B cell (primary cell): Measurements from ENCODE around the genes CFAP97 and C4orf47.

DNA sequence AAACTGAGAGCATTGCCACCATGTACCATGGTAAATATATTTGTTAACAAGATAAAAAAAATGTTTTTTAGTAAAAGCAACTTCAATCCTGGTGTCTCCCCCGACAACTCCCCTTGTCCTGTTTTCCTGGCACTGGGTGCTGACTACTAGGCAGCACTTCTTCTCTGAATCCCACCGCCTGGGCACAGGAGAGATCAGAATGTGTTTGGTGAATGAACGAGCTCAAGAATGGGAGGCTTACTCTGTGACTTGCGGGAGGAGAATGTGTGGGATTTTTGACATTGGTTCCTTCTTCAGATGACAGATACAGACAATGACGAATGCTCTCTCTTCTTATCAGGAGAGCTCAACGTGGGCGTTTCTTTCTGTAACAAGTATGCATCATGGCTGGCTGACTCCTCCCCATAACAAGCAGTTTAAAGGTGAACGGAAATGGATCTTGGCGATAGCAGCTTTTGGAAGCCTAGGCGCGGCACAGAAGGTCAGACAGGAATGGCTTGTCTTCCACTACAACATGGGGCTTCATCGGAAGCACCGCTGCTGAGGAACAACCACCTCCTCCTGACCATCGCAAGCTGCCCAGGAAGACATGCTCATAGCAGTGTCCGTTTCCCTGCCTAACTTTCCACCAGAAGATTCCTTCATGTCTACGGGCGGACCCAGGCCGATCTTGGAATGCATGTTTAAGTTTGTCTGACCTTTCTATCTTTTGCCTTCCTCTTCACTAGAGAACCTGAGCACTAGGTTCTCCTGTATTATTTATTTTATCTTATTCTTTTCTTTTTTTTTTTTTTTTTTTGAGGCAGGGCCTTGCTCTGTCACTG is 18.2 kb upstream of the ACSL1 start:
- PRO-cap, result no peak
- CAGE, long polyA plus RNA, result no peak

- PRO-cap, result no peak
- CAGE, long polyA plus RNA, result no peak
These were observed 57.0 kb upstream of the SLC25A4 start for GRCh38 chr4:185085938-185086610.

GRCh38 chr4:185203456-185204449 is at the start of gene CFAP97:
Gene CFAP97 (minus strand): TSS chr4:185204000.
- PRO-cap, result bidirectional peak, plus-strand start at chr4:185203566, minus-strand start at chr4:185203523; bidirectional peak, plus-strand start at chr4:185203678, minus-strand start at chr4:185203621; bidirectional peak, plus-strand start at chr4:185203991, minus-strand start at chr4:185203958; bidirectional peak, plus-strand start at chr4:185204097, minus-strand start at chr4:185204144
- CAGE, long polyA plus RNA, result no peak

DNA sequence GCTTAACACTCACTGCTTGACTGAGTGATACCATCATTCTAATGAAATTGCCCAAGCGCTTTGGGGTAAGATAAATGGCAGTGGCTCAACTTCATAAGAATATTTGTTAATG is 1.5 kb downstream of the SNX25 start:
- PRO-cap, result no peak
- CAGE, long polyA plus RNA, result no peak

- PRO-cap, result no peak
- CAGE, long polyA plus RNA, result no peak
These were observed 45.0 kb downstream of the SNX25 start for GRCh38 chr4:185254307-185254968.

GRCh38 chr4:185332204-185333229 is 63.2 kb downstream of the LRP2BP start:
- PRO-cap, result no peak
- CAGE, long polyA plus RNA, result no peak

- PRO-cap, result no peak
- CAGE, long polyA plus RNA, result no peak
These were observed 289 bp downstream of the ANKRD37 start for GRCh38 chr4:185396950-185397309.

- PRO-cap, result no peak
- CAGE, long polyA plus RNA, result no peak
These were observed 9.0 kb downstream of the ANKRD37 start for GRCh38 chr4:185405491-185406111.

DNA sequence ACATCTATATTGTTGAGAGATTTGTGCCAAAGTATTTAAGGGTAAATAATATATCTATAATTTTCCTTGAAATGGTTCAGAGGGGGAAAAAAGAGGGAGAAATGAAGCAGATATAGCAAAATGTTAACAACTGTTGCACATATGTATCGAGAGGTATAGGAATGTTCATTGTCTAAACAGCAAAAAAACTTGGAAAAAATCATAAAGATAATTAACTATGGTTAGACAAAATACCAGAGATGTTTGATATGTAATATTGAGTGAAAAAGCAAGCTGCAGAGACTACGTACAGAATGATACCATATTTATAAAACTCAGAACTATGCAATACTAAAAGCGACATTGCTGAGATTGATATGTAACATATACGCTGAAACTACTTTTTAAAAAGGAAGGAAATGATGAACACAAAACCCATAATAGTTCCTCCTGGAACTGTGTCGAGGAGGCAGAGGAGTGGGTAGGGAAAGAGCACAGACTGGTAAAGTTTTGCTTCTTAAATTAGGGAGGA is 14.1 kb downstream of the UFSP2 start:
- PRO-cap, result no peak
- CAGE, long polyA plus RNA, result no peak

- PRO-cap, result bidirectional peak, plus-strand start at chr4:185424999, minus-strand start at chr4:185424925
- CAGE, long polyA plus RNA, result no peak
These were observed 998 bp downstream of the UFSP2 start for GRCh38 chr4:185424802-185425129.

DNA sequence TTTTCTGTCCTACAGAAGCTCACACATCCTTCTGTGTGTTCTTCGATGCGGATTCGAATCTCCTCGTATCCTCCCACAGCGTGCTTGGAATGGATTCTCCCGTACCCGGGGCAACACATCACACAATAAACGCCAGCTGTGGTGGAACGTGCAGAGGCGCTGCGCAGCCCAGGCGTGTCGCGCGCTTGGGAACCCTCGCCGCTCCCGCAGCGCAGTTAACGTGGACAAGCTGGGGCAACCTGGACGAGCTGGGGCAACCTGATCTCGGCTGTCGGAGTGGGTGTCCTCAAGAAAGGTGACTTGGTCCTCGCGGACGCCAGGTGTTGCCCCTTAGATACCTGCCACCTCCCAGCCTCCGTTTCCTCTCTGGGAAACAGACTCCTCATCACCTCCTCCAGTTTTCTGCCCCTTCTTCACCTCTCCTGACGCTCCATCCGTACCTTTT is at the start of gene C4orf47:
C4orf47 (plus strand) TSS at position 153 of the 445 bp plus-strand sequence.
- PRO-cap, result bidirectional peak, plus-strand start at position 214 of the sequence, minus-strand start at position 140 of the sequence
- CAGE, long polyA plus RNA, result no peak

- PRO-cap, result no peak
- CAGE, long polyA plus RNA, result no peak
These were observed 8.2 kb upstream of the CCDC110 start for GRCh38 chr4:185479743-185480169.

GRCh38 chr4:185542928-185543347 is 7.6 kb upstream of the PDLIM3 start:
- PRO-cap, result no peak
- CAGE, long polyA plus RNA, result no peak

DNA sequence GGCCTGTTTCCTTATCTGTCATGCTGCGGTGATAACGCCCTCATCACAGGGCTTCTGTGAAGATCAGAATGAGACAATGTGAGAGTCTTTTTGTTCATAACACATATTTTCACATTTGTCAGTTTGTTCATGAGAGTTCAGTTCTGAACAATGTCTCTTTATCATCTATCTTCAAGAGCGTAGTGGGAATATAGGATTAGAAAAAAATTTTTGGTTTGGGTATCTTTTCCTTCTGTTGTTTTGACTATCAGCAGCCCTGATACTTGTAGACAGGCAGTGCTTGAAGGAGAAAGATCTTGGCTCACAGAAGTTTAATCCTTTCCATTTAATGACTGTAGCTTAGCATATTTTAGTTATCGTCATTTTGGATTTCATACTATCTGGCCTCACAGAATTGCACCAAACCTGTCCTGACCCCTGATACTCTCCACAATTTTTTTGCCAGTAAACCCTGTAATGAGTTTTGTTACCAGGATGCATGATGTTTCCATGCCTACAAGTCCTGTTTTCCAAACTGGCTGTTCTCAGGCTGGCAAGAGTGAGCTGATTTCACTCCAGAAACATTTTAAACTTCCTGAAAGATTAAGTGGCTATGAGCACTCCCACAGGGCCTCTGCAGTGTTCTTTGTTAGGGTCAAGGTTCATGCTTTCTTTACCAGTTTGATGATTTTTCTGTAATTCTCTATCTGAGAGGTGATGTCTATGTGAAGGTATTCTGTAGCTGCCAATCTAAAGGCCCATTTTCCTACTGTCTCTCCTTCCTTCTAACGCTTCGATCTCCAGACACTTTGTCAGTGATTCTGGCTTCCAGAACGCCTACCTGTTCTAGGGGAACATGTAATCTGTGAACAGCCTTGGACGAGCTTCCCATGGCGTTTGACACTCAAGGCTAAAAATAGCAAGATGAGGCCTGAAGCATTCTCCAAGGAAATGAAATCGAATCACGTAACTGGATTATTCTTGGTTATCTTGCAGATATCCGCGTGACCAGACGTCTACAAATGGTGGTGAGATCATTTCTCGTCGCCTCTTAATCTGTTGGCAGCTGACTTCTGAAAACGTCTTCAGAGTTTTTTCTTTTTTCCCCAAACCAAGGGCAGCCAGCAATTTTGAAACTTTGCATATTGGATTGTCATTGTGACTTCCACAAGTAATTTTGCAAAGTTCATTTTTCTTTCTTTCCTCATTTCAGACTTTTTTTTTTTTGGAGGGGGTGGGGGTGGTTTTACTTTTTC is 31.7 kb upstream of the PDLIM3 start:
- PRO-cap, result no peak
- CAGE, long polyA plus RNA, result no peak

DNA sequence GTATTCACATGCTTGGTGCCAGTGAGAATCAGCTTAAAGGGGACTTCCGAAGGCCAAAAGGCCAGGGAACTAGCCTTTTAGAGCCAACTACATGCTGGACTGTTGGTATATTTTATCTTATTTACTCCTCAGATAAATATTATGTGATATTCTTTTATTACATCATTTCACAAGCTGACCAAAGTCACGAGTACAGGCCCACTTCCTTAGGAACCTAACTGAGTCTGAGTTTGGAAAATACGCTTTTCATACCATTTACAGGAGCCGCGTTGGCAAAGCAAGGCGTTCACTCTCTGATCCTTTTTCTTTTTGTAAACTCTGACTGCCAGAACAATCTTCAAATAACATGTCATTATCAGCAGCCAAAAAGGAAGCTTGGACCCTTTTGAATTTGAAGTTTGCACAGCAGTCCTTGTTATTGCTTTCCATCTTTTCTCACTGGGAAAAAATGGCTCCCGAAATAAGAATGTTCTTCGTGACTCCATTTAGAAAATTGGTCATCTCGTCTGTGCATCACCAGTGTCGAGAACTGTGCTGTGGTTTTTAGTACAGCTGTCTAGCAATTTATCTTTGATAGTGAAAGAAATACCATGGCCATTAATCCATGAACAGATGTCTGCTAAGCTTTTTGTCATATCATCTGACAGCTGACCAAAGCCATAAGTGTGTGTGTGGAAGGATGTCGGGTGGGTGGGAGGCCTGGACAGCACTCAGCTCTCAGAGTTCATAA is 41.3 kb upstream of the PDLIM3 start:
- PRO-cap, result no peak
- CAGE, long polyA plus RNA, result no peak

DNA sequence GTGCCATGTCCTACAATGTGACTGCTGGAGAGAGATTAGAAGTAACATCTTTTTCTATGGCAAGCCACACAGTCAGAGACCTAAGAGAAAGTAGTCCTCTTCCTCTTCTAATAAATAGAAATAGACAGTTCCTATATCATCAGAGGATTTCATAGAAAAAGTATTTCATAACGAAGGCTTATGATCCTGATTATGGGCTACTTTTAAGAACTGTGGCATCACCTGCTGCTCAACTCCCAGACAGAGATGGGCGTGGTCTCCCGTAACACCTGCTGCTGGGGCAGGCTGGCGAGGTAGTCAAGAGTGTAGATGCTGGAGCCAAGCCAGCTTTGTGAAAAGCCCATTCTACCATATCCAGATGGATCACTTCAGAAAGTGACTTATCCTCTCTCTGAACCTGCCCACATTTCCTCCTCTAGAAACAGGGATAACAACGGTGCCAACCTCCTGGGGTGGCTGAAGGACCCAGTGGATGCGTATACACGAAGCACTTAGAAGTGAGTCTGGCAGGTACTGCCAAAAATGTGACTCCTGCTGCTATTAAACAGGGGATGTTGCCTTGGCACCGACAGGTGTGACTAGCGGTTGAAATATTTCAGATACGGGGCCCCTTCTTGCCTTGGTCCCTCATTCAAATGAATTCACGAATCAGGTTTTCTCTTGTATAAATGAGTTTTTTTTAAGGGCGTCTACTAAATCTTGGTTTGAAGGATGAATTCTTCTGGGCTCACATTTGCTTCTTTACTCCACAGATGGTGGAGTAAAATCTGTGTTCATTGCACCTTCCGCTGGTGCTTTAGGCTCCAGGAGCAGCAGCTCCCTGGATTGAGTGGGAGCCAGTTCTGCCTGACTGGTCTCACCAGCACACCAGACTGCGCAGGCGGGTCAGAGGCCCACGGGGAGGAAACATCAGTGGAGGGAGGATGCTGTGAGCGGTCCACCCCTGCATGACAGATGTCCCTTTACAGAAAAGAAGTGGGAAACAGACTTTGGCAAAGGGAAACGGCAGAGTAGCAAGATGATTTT is 95.8 kb downstream of the SORBS2 start:
- PRO-cap, result no peak
- CAGE, long polyA plus RNA, result no peak

- PRO-cap, result no peak
- CAGE, long polyA plus RNA, result no peak
These were observed 82.7 kb downstream of the SORBS2 start for GRCh38 chr4:185729177-185729842.

DNA sequence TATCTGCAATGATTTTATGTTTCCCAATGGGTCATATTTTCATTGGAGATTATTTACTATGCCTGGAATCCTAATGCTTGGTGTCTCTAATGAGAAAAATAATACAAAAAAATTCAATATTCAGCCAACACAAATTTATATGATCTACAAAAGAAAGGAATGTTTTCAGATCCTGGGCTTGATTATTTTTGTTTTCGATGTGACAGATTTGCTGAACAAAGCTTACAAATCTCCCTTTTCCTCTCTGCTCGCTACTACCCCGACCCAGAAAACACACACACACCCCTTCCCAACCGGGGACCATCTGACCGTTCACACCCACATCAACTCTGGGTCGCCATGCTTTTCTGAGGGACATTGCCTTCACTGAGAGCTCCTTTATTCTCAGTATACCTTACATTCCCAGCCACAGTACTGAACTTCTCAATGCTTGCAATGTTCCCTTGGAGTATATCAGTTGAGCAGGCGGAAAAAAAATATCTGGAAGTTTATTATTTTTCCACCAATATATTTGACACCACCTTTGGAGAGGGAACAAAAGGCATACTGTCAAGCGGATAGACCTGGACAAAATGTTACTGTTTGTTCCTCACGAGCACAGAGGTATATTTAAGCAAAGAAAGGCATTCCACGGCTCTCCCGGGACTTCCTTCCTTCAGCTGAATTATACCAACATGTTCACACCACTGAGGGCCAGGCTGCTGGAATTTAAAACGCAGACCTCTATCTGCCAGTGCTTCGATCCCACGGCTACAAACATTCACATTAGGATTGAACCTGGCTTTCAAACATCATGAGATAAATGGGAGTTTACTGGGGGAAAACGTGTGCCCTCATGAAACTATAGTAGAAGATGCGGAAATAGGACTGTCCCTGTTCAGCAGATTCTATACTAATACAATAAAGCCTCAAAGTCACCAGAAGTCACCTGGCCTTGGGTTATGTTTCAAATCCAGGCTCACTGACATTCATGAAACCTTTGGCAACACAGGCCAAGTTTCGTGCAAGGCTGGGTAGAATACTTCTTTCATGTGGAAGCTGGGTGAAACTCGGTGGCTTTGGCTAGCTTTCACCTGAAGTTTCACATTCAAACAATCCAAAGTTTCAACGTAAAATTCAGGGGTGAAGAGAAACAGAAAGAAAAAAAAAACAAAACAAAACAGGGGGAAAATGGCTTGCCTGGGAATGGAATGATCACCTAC is 39.7 kb downstream of the SORBS2 start:
- PRO-cap, result no peak
- CAGE, long polyA plus RNA, result no peak

DNA sequence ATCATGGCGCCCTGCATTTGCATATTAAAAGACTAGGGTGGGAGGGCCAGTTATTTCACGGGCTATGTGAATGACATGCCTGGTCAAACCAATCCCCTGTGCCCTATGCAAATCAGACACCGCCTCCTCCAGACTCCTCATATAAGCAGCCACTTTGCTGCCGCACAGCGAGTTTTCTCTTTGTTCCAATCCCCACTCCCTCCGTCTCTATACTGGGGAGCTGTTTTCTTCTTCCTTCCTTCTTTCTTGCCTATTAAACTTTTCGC is 112.5 kb upstream of the SORBS2 start:
- PRO-cap, result no peak
- CAGE, long polyA plus RNA, result no peak

DNA sequence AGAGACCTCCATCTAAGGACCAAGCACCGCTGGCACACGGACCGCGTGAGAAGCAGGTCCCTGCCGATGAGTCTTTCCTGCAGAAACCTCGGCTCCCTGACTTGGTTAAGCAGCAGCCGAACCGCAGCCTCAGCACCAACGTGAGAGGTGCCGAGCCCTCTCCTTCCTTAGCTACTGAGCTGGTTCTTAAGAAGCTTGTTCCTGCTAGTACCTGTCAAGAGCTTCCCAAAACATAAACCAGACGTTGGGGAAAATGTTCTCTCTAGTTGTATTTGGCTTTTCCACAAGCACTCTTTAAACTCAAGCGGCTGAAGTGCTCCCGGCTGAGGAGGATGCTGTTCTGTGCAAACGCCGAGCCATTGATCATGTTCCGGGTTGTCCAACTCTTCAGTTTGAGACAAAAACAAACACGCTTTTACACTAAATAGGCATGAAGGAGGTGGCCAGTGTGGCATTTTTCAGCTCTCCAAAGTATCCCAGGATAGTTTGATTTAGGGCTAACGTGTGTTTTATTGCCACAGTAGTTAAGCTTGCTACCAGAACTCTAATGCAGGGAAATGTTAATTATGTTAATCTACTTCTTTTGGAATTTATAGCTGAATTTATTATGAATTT is 29.2 kb upstream of the TLR3 start:
- PRO-cap, result no peak
- CAGE, long polyA plus RNA, result no peak